SK-MEL-5 (cell line): ENCODE data around the gene DUSP5.

RAMPAGE:
- cytosol, long total RNA = no peak
- long total RNA = no peak
- nucleus, long total RNA = no peak
Observed at GRCh38 chr10:110020447-110021016, 12.7 kb downstream of the ADD3 start.

RAMPAGE:
- cytosol, long total RNA = no peak
- long total RNA = no peak
- nucleus, long total RNA = no peak
Observed at GRCh38 chr10:110076181-110077423, 68.8 kb downstream of the ADD3 start.

RAMPAGE:
- cytosol, long total RNA = no peak
- long total RNA = no peak
- nucleus, long total RNA = no peak
Observed at GRCh38 chr10:110077424-110078036, 69.7 kb downstream of the ADD3 start.

RAMPAGE:
- cytosol, long total RNA = no peak
- long total RNA = no peak
- nucleus, long total RNA = no peak
Observed at GRCh38 chr10:110171037-110171346, 36.4 kb upstream of the MXI1 start.

DNA sequence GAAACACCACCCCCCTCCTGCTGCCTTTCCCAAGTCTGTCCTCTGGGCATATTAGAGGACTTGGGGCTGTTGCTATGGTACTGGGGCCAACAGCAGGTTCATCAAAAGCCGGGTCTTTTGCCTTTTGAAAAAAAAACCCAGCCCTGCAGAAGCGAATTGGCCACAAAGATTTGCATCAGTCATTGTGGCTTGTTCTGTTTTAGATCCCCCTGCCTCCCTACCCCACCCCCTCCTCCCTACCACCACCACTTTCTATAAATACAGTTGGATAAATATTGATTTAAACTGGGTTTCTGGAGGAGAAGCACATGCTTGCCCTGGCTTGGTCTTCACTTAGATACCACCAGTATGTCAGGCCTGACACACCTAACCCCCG is 7.0 kb downstream of the MXI1 start:
RAMPAGE:
- cytosol, long total RNA = no peak
- long total RNA = no peak
- nucleus, long total RNA = no peak

GRCh38 chr10:110298333-110298833 is 6.3 kb downstream of the SMNDC1 start:
RAMPAGE:
- cytosol, long total RNA = no peak
- long total RNA = no peak
- nucleus, long total RNA = no peak

GRCh38 chr10:110407793-110408704 is 89.7 kb upstream of the DUSP5 start:
RAMPAGE:
- cytosol, long total RNA = no peak
- long total RNA = no peak
- nucleus, long total RNA = no peak

DNA sequence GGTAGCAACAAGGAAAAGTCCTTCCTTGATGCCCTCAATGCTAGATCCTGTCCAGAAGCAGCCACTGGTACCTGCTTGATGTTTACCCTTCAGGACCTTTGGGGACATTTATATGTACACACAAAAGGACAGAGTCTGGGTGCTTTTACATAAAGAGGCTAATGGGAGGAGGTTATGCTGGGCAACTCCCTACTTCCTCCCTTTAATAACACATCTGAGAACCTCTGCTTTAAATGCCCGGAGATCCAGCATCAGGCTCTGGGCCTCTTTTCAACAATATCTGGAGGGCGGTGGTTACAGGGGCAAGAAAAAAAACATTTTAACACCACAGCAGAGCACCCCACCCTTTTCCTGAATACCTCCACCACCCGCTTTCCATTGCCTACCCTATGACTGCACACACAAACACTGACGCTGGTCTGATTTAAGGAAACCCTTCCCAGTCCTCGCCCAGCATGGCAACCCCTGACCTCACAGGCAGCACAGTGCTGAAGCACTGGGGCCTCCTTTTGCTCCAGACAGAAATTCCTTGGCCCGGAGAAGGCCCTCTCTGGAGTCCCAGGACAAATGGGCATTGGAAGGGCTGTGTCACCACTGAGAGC is 39.3 kb upstream of the DUSP5 start:
RAMPAGE:
- cytosol, long total RNA = no peak
- long total RNA = no peak
- nucleus, long total RNA = no peak

RAMPAGE:
- cytosol, long total RNA = no peak
- long total RNA = no peak
- nucleus, long total RNA = no peak
Observed at GRCh38 chr10:110481277-110481581, 16.5 kb upstream of the DUSP5 start.

RAMPAGE:
- cytosol, long total RNA = no peak
- long total RNA = no peak
- nucleus, long total RNA = no peak
Observed at GRCh38 chr10:110497121-110498047, at the start of gene DUSP5. Gene DUSP5 (plus strand): TSS chr10:110497907.

DNA sequence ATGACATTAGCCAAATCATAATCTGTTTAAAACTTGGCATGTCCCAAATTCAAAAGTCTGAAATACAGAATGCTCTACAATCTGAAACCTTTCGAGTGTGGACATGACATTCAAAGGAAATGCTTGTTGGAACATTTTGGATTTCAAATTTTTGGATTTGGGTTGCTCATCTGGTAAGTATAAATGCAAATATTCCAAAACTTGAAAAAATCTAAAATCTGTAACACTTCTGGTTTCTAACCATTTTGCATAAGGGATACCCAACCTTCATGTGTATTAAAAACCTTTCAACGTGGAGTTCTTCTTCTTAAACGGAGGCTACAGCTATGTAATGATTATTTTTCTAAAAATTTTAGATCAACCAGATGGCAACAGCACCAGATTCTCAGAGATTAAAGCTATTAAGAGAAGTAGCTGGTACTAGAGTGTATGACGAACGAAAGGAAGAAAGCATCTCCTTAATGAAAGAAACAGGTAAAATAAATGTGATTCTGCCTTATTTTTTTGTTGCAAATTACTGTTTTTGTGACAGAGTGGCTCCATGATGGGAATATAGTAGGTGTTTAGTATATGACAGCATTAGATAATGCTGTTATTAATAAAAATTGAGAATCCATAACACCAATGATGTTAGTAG is 13.2 kb downstream of the SMC3 start:
RAMPAGE:
- cytosol, long total RNA = no peak
- long total RNA = no peak
- nucleus, long total RNA = no peak

DNA sequence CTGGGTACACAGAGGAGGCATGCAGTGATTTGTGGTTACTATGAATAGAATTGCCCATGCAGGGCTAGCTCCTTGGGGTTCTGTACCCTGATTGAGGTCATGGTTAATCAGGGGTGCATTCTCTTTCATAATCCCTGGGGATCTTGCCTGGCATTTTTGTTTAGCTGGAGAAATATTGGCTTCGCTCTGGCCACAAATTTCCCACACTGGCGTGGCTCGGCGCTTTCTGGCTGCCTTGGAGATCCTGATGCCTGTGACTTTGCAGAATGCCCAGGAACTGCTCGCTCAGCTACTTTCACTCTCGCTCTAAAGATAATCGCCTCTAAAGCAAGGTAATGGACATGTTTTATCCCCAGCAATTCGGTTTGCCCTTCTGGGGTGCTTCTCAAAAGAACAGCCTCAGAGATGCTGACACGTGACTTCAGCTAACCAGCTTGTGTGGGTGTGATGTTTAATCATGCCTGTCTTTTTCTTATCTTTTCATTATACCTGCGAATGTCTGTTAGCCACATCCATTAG is 89.4 kb downstream of the RBM20 start:
RAMPAGE:
- cytosol, long total RNA = no peak
- long total RNA = no peak
- nucleus, long total RNA = no peak

RAMPAGE:
- cytosol, long total RNA = no peak
- long total RNA = no peak
- nucleus, long total RNA = no peak
Observed at GRCh38 chr10:110735570-110736128, 91.5 kb downstream of the RBM20 start.

DNA sequence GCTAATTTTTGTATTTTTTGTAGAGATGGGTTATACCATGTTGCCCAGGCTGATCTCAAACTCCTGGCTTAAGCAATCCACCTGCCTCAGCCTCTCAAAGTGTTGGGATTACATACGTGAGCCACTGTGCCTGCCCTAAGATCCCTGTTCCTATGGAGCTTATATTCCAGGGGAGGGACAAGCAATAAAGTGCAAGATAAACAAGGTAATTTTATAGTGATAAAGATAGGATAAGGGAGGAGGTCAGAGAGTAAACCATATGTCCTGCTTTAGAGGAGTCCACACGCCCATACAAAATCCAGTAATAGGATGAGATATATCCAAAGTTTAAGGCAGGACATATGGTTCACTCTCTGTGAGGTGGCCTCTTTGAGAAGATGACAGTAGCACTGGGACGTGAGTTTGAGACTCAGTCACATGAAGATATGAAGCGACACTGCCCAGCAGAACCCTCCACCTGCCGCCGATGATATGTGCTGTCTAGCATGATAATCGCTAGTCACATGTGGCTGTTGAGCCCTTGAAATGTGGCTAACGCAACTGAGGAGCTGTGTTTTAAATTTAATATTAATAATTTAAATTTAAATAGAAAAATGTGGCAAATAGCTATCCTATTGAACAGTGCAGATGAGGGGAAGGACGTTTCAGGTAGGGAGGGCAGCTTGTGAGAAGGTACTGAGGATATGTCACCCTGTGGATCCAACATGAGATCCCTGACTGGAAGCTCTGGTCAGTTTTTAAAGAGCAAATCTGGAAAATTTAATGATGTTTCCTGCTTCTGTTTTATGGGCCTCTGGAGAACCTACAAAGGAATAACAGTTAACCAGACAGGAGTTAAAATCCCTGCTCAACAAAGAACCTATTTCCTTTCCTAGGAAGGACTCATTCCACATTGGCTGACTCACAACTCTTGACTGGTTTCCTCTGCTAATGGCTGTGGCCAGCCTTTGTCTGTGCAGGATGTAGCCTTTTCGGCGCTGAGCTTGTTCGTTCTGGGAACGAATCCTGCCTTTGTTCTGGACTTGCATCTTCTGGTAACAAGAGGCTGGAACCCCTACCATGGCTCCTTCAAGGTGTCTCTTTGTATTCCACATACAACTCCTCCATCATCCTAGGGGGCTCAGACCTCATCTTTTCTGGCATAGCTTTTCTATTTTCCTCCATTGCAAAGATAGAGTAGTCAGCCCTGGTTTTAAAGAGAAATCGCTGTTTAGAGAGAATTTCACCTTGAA is 113.1 kb upstream of the PDCD4 start:
RAMPAGE:
- cytosol, long total RNA = no peak
- long total RNA = no peak
- nucleus, long total RNA = no peak

GRCh38 chr10:110808561-110808982 is 63.2 kb upstream of the PDCD4 start:
RAMPAGE:
- cytosol, long total RNA = no peak
- long total RNA = no peak
- nucleus, long total RNA = no peak

GRCh38 chr10:110827660-110828307 is 43.9 kb upstream of the PDCD4 start:
RAMPAGE:
- cytosol, long total RNA = no peak
- long total RNA = no peak
- nucleus, long total RNA = no peak

DNA sequence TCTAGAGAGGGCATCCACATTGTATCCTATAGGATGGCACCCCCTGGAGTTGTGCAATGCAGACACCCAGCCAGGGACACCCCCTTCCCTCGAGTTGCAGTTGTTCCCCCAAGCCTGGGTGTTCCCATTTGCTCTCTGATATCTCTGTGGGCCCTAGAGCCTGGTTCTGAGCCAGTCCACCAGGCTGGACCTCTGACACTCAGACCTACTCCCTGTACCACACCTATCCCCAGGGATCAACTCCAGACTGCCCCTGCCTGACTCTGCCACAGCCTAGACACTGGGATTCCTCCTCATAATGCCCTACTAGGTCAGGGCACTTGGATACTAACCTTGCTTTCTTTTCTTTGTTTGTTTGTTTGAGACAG is 30.9 kb upstream of the PDCD4 start:
RAMPAGE:
- cytosol, long total RNA = no peak
- long total RNA = no peak
- nucleus, long total RNA = no peak

GRCh38 chr10:110852079-110852772 is 19.5 kb upstream of the PDCD4 start:
RAMPAGE:
- cytosol, long total RNA = no peak
- long total RNA = no peak
- nucleus, long total RNA = no peak

DNA sequence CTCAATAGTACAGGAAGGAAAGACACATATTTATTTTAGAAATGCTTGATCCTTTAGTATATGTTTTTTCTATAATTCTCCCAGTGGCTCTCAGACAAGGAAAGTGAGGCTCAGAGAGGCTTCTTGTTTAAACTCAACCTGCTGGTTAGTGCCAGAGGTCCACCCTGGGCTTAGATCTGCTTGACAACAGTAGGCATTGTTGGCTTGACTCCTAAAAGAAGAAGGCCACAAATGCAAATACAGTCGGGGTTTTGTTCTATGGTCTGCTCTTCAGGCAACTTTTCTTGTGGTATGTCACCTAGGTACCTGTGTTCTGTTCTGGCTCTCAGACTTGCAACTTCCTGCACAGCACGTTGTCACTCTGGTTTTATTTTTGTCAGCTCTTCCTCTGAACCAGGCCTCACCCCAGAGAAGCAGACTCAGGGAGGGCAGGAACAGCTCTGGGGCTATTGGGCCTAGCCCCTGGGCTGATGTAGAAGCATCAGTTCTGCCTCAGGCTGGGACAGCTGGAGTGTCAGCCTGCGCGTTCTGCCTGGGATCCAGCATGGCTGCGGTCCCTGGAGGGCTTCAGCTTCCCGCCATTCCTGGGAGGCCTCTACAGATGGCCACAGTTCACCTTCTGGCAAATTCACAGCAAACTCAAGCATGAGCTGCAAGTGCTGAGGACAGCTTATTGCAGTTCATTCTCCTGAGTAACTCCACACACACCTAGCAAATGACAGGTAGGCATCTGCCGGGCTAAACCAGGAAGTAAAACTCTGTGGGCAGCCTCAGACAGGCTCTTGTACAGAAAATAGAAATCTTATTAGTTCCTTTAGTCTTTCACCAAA is 11.1 kb upstream of the PDCD4 start:
RAMPAGE:
- cytosol, long total RNA = no peak
- long total RNA = no peak
- nucleus, long total RNA = no peak

DNA sequence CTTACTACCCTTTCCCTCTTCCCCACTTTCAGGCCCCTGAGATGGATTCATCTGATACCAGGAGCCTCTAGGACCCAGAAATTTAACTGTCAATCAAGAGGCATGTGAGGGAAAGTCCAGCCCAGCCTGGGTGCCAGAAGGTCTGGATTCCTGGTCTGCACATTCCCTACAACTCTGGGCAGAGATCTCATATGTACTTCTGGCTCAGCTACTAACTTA is 5.7 kb upstream of the PDCD4 start:
RAMPAGE:
- cytosol, long total RNA = no peak
- long total RNA = no peak
- nucleus, long total RNA = no peak